Cardiac septum (tissue), 1 donor: Measurements from ENCODE around the gene SALL3.

GRCh38 chr18:76492260-76492617, 2.8 kb downstream of the ZNF516 start:
- PRO-cap: bidirectional peak, plus-strand start at chr18:76492391, minus-strand start at chr18:76492306

DNA sequence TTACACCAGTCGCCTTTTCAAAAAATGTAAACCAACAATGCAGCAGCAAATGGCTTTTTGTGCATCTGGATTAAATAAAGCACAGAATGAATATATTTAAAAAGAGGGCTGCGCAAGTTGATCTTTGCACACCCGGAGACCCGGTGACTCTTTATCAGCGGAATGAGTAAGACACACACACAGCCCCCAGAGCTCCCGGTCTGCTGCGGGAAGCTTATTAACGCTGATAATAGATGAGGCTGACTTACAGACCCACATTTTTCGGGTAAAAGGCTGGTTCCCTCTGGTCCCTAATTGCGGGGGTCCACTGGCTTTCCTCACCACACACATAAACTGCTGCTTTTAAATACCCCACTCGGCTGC, 1.2 kb downstream of the ZNF516 start:
- PRO-cap: no peak

DNA sequence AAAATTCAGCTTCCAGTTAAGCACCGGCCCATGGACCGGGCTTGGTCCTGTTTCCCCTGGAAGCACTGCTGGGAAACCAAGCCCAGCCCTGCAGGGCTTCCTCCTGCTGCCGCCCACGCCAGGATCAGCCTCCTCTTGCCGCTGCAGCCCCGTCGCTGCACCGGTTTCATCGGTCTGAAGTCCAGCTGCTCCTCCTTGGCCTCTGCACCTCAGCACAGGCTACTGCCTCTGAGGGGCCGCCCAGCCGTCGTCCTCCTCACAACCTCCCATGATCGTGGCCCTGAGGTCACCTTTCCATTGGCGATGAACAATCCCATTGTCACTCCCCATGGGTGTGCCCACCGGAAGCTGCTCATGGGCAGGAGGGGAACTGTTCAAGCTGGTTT, 64.2 kb upstream of the ZNF516 start:
- PRO-cap: no peak

DNA sequence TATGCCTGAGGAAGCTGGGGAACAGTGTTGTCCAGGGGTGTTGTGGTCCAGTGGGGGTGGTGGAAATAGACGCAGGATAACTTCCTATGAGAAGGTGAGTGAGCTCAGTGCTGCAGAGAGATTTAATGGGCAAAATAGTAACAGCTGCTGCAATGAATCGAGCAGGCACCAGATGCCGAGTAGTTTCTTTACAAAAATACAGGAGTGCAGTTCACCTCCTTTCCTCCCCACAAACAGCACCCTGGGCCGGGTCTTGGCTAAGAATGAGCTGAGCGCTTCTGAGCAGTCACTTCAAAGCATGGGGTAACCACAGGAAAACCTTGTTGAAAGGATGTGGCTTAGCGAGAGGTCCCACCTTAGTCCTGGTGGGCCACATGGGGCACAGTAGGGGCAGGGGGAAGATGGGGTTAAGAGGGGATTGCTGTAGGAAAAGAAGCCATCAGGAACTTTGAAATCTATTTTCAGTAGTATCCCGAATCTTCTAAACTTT, 101.2 kb upstream of the ZNF236 start:
- PRO-cap: no peak

GRCh38 chr18:76771414-76772047, 50.8 kb upstream of the ZNF236 start:
- PRO-cap: no peak

- PRO-cap: no peak
Observed at GRCh38 chr18:76875256-76875884, 53.0 kb downstream of the ZNF236 start.

GRCh38 chr18:77013525-77014810, 118.6 kb downstream of the MBP start:
- PRO-cap: no peak

DNA sequence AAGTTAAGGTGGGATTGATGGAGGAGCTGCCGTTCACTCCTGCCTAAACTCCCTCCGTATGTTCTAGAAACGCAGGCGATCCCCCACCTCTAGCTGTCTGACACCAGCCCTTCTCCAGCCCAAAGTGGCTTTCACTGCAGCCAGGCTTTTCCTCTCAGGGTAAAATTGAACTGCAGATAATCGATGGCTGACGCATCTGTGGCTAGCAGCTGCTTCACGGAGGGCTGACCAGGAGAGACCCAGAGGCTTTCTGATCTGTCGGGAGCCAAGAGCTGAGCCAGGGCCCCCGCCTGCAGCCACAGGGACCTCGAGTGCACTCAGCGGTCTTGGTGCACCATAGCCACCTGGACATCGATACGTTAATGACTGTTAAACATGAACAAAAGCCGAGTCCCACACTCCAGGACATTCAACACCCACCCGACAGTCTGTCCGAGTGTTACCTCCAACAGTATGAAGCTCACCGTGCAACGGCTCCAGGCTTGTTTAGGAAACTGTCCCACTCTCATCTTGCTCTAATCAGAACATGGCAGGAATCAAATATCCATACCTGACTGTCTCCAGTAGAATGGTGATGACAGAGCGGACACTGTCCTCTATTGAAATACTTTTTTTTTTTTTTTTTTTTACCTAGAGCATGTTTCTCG, 107.4 kb downstream of the MBP start:
- PRO-cap: unidirectional peak, minus-strand start at position 358 of the sequence

GRCh38 chr18:77092204-77093228, 40.1 kb downstream of the MBP start:
- PRO-cap: no peak

- PRO-cap: no peak
Observed at GRCh38 chr18:77095297-77096099, 37.1 kb downstream of the MBP start.

- PRO-cap: no peak
Observed at GRCh38 chr18:77102574-77102906, 30.0 kb downstream of the MBP start.

- PRO-cap: no peak
Observed at GRCh38 chr18:77131864-77132057, 822 bp downstream of the MBP start.

DNA sequence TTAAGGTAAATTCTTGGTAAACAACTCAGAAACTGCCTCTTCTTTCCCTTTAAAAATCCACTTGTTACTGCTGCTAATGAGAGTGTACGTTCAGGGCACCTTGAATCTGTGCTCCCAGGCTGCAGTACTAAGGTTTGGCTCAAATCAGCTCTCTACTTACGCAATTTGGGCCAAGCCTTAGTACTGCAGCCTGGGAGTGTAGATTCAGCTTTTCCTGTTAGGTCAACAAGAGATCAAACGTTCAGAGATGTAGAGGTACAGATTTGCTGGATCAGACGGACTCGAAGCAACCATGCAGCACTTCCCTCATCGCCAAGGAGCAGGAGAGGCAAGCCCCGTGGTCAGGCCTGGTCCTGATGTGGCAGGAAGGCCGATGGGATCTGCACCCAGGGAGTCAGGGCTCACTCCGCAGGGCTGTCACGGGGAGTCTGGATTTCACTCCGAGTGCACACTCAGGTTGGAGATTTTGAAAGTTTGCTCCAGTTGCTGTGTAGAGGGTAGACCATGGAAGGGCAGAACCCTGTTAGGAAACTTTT, 72.9 kb downstream of the GALR1 start:
- PRO-cap: no peak

GRCh38 chr18:78266439-78266781, 713.2 kb upstream of the SALL3 start:
- PRO-cap: no peak

- PRO-cap: no peak
Observed at GRCh38 chr18:78542979-78543505, 436.6 kb upstream of the SALL3 start.

GRCh38 chr18:78643022-78643498, 336.6 kb upstream of the SALL3 start:
- PRO-cap: no peak

GRCh38 chr18:78978690-78979507, 719 bp upstream of the SALL3 start:
- PRO-cap: no peak

- PRO-cap: no peak
Observed at GRCh38 chr18:78979508-78980430, at the start of gene SALL3. TSS of gene SALL3 (plus strand) at chr18:78979818.

- PRO-cap: no peak
Observed at GRCh38 chr18:79139314-79139623, 70.1 kb downstream of the ATP9B start.

DNA sequence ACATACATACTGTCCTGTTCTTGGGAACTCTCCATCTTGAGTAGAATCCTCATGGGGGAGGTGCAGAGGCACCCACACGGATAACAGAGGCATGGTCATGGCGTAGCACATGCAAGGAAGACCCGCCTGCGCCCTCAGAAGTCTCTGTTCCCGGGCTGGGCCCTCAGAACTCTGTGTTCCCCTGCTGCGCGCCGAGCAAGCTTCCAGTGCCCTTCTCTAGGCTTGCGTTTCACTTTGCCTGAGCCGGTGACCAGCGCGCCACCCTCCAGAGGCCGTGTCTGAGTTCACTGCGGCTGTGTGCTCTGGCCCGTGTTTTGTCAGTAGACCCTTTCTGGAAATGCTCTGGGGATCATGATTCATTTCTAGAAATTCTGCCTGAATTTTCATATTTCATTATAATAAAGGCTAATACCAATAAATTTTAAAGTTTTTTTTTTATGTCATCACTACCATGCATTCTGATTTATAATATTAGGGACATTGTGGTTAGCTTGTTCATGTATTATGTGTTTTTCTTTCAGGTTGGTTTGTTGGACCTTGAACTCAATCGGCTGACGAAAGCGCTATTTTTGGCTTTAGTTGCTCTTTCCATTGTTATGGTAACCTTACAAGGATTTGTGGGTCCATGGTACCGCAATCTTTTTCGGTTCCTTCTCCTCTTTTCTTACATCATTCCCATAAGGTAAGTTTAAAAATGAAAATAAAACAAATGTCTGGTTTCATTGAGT, 142.7 kb upstream of the NFATC1 start:
- PRO-cap: no peak